AG10803 (cell line): ENCODE measurements around a stretch of chr19.

DNA sequence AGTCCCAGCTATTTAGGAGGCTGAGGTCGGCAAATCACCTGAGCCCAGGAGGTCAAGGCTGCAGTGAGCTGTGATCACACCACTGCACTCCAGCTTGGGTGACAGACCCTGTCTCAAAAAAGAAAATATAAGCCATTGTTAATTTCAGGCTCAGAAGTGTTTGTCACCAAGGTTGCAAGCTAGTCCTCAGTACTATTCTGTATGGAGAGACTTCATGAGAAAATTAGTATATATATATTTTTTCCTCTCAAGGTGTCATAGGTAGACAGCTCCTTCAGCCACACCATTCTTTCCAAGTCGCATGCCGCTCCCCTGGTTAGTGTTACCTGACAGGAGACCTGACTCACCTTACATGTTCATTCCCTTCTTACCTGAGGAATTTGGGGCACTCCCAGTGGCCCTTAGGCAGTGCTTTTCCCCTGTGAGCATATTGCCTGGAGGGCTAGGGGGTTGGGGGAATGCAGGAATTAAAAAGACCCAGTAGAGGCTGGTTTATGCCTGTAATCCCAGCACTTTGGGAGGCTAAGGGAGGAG is 9.1 kb upstream of the ACTN4 start:
- RRBS, result no CpG with 5 or more reads among the region's 3 CpGs

GRCh38 chr19:38648897-38649421 is 1.5 kb downstream of the ACTN4 start:
- RRBS, result 3% methylated on average over 4 of the region's 12 CpGs

GRCh38 chr19:38663795-38664312 is 16.4 kb downstream of the ACTN4 start:
- RRBS, result no CpG with 5 or more reads among the region's 17 CpGs

DNA sequence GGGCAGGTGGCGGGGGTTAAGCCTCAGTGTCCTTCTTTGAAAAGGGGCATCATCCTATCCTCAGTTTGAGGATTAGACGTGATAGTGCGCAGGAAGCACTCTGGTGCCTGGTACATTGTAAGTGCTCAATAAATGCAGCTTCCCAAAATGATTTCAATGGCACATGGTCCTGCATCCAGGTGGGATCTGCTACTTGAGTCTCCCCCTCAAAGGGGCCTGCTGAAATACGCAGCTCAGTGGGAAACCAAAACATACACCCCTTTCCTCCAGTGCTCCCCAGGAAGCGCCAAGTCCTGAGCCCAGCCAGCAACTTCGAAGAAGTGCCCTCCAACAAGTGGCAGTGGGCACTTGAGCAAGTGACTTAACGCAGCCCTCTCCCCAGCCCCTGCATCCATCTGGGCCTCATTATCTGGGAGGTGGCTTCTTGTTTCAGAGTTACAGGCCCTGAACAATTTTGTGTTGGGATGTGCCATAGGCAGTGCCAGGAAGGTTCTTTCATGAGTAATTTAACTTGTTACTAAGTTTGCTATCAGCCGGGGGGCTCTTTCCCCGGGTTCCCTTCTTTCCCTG is 17.9 kb downstream of the ACTN4 start:
- RRBS, result no CpG with 5 or more reads among the region's 9 CpGs

DNA sequence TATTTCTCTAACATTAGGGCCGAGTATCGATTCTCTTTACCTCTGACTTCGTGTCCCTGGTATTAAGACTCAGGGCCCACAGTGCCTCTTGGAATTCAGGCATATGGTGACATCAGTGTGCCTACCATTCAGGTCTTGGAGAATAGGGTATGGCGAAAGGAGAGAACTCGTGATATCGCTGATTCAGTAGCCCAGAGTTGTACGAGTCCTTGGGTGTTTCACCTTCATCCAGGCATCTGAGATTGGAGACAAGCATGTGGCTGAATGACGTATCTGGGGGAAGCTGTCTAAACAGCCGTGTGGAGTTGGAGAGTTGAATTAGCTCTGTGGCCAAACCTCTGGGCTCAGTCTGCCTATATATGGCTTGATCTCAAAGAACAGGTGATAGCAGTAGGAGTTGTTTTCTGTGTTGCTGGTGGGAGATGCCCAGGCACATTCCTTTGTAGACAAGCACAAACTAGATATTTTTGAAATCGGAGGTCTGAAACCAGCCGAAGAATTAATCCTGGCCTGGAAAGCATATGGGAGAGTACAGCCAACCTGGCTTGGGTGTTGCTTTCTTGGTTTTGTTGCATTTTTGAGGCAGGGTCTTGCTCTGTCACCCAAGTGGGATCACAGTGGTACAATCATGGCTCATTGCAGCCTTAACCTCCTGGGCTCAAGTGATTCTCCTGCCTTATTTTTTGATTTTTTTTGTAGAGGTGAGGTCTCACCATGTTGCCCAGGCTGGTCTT is 27.4 kb downstream of the ACTN4 start:
- RRBS, result no CpG with 5 or more reads among the region's 11 CpGs

GRCh38 chr19:38685284-38685712 is 37.8 kb downstream of the ACTN4 start:
- RRBS, result no CpG with 5 or more reads among the region's 7 CpGs

DNA sequence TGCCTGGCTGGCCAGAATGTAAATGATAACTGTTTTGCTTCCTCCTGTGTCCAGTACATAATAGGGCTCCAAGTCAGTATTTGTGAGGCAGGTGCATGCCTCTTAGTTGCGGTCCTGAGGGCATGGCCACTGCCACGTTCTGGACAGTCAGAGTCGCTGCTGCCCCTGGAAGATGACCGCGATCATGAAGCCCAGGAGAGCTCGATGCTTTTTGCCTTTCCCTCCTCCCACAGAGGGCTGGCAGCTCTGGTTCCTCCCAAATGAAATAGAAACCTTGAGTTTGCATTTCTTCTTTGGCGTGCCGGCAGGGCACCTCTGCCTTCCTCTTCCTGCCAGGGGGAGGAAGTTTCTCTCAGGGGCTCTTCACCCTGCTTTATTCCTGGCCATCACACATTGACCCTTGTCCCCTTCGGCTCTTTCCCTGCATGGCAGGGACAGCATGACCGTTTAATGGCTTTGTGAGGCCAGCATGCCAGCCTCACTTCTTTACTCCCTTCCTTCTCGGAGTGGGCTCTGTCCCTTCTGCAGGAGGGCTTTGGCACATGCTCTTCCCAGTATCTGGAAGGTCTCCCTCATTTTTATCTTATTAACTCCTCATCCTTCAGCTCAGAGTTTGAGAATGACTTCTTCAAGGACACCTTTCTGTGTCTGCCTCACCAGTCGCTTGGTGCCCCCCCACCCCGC is 47.9 kb downstream of the ACTN4 start:
- RRBS, result no CpG with 5 or more reads among the region's 13 CpGs

DNA sequence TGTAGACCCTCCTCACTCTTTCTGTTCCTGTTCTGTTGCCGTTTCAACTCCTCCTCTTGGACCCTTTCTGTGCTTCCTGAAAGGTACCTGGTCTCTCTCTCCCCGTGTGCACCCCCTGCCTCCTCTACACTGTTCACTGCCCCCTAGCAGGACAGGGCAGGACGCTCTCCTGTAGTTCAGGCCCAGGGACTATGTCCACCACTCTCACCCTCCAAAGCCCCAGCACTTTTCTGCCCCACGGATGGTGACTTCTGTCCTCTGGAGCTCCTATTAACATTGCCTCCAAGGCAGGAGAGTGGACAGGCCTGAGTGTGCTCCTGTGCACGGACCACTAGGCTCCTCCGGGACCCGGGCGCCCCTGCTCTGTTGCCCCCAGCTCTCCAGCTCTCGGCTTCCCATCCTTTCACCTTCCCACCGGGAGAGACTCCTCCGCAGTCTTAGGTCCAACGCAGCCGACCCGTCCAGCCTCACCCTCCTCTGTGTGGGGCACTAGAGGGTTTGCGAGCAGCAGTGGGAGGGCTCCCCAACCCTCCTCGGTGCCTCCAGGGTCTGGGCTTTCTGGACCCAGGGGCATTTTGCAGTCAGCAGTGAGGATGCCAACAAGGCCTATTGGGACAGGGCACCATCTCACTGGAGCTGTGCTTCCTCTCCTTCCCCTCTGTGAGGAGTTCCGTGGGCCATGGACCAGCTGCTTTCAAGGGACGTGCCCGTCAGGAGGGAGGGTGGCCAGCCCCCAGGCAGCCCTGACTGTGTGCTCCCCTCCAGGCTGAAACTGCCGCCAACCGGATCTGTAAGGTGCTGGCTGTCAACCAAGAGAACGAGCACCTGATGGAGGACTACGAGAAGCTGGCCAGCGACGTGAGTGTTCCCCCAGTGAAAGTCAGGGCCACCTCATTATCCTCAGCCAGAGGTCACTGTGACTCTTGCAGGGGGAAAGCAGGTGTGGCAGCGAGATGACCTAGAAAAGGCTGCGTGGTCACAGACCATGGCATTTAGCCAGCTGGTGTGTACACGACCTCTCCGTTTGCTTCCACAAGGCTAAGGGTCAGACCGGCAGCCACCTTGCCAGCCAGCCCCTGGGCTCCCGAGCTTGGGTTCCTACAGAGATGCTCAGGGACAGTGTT is 30.2 kb downstream of the CAPN12 start:
- RRBS, result 93% methylated on average over 4 of the region's 31 CpGs

GRCh38 chr19:38717728-38718112 is 26.6 kb downstream of the CAPN12 start:
- RRBS, result no CpG with 5 or more reads among the region's 9 CpGs

DNA sequence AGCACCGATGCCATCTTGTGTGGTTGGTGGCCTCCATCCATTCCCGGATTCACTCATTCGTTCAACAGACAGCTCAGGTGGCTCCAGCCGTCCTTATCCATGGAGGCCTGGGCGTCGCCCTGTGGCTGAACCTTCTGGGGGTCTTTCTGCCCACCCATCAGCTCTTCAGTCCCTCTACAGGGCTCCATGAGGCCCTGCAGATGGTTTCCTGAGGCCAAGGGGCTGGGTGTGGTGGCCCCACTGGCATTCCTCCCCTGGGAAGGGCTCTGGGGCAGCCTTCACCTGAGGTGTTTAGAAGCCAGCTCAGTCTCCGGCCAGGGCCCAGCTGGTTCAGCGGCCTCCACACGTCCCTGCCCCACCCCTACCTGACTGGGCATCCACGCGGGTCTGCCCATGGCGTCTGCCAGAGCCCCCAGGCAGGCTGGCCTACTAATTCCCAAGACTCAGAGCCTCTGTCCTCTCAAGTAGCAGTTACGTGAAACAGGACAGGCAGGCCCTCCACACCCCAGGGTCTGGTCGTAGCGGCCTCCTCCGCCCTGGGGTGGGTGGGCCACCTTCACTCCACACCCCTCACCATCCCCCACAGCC is 24.6 kb downstream of the CAPN12 start:
- RRBS, result 83% methylated on average over 1 of the region's 16 CpGs

- RRBS, result no CpG with 5 or more reads among the region's 2 CpGs
These were observed 11.1 kb downstream of the CAPN12 start for GRCh38 chr19:38733192-38733606.

DNA sequence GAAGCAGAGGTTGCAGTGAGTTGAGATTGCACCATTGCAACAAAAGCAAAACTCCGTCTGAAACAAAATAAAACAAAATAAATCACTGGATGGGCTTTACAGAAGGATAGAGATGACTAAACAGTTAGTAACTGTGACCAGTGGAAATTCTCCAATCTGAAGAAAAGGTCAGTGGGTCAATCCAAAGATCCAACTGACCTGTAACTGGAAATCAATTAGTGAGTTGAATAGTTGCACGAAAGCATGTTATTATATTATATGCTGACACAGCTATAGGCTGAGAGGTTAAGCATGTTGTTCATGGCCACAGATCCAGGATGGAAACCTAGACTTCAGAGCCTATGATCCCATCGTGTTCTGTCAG is 1.5 kb downstream of the ECH1 start:
- RRBS, result no CpG with 5 or more reads among the region's 3 CpGs

DNA sequence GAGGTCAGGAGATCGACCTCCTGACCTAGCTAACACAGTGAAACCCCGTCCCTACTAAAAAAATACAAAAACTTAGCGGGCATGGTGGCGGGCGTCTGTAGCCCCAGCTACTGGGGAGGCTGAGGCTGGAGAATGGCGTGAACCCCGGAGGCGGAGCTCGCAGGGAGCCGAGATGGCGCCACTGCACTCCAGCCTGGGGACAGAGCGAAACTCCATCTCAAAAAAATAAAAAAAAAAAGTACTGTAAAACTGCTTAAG is 1.3 kb upstream of the ECH1 start:
- RRBS, result no CpG with 5 or more reads among the region's 12 CpGs

DNA sequence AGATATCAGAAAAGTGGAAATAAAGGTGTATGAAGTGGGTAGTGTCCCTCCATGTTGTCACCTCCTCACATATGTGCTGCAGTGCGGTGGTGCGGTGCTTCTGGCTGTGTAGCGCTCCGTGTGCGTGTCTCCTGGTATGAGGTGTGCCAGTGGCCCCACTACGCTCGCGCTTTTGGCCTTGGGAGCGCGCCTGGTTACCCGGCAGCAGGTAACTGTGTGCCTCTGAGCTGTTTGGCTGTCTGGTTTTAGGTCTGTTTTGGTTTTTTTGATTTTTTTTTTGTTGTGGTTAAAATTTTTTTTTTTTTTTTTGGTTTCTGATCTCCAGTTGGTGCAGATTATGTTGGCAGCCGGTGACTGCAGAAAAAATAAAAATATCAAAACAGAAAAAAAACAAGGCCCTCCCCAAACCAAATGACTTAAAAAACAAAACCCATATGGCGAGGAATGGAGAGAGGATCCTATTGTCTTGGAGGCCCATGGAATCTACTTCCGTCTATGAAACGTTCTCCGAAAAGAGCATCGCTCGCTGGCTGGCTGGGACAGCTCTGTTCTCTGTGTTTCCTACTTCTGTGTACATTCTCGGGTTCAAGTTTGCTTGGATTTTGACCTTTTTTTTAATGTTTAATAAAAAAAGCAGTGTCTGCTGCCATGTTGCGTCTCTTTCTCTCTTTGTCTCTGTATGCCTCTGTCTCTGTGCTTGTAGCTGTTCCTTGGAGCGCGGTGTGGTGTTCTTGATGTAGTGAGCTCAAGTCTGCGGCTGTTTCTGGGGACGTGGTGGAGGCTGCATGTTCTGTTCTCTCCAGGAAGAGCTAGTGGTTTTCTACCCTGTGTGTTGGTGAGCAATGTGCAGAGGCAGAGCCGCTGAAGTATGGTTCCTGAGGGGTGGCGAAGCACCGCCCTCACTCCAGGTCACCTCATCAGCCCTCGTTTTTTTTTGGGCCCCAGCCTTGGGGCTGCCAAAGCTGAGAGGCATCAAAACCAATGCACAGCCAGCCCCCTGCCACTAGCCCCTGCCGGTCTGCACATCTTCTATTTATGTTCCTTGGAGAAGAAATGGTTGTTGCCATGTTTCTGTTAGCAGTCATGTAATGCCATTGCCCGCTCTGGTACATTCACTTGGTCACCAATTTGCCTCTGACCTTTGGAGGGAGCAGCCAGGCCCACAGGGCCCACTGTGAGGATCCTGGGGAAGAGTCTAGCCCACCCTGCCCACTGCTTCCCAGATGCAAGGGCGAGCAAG is 7.6 kb downstream of the HNRNPL start:
- RRBS, result no CpG with 5 or more reads among the region's 31 CpGs

- RRBS, result no CpG with 5 or more reads among the region's 9 CpGs
These were observed 997 bp downstream of the HNRNPL start for GRCh38 chr19:38848860-38849117.

DNA sequence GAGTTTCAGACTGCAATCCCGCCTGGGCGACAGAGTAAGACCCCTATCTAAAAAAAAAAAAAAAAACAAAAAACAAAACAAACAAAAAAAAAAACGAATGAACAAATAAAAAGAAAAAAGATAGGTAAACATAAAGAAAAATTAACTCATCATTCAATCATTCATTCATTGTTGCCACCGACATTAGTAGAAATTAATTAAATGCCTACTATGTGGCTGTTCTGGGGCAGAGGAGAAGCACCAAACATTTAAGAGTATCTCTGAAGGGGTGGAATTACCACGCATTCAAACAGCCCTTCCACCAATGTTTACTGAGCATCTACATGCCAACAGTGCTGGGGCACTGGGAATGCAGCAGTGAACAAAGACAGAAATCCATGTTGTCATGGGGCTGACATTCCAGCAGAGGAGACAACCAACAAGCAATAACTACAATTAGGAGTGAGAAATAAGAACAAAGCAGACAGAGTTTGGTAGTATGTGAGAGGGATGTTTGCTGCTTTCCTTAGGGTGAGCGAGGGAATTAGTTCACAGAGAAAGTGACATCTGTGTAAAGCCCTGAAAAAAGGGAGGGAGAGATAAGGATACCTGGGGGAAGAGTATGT is 1.5 kb upstream of the PAK4 start:
- RRBS, result no CpG with 5 or more reads among the region's 6 CpGs

- RRBS, result 79% methylated on average over 6 of the region's 27 CpGs
These were observed 10.8 kb downstream of the PAK4 start for GRCh38 chr19:39135958-39137245.

DNA sequence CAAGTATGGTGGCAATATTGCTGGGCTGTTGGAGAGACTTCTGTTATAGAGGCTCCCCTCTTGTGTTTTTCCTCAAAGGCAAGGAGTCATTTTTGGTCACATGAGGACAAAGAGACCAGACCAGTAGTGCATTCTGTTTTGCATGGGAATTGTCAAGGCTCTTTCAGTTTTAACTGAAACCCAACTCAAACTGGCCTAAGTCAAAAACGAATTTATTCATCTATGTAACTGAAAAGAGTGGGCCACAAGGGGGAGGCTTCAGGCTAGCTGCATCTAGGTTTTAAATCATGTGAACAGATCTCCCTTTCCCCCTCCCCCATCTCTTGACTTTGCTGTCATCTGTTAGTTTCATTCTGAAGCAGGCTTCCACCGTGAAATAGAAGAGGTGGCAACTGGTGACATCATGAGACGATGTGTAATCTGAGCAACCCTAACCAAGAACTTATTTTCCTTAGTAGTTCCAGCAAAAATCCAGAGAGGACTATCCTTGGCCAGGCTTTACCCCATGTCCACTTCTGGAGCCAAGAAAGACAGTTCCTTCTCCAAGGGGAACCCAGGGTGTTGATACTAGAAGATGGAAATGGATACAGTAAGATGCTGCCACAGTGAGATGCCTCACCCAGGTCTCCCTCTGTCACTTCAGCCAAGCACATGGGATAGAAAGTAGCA is 9.3 kb downstream of the SAMD4B start:
- RRBS, result no CpG with 5 or more reads among the region's 3 CpGs

DNA sequence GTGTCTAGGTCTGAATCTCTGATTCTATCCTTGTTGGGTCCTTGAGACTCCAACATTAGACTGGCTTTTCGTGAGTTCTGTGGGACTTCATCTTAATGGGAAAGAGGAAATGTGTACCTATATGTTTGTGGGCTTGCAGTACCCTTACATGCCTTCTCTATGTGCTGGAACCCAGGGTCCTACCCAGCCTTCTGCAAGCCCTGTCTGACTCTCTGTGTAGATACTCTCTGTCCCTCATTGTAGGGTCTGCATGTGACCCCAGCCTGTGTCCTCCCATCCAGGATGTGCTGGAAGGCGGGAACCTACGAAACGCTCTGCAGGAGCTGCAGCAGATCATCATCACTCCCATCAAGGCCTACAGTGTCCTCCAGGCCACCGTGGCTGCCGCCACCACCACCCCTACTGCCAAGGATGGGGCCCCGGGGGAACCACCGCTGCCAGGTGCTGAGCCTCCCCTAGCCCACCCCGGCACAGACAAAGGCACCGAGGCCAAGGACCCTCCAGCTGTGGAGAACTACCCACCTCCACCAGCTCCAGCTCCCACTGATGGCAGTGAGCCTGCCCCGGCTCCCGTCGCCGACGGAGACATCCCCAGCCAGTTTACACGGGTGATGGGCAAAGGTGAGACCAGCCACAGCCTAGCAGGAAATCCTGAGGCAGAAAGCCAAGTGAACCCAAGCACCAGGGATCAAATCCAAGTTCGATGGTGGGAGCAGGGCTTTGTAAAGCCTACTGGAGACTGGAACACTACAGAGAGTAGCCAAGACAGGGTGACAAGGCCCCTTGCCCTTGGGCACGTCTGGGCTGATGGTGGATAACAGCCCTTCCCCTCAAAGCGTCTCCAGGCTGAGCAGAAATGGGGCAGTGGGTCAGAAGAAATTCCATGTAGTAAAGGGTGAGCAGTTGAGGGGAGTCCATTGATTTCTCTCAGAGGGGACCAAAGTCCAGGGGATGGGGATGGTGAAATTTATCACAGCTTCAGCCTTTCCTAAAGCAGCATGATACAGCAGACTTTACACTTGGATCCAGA is 13.4 kb downstream of the PAF1 start:
- RRBS, result 92% methylated on average over 5 of the region's 19 CpGs

GRCh38 chr19:39399473-39400803 is 6.7 kb upstream of the ZFP36 start:
- RRBS, result no CpG with 5 or more reads among the region's 18 CpGs